Karpas-422 (cell line): ENCODE results near the gene GRK5.

- PRO-cap = no peak
- RAMPAGE, long total RNA = no peak
Measured at GRCh38 chr10:118778783-118779171, 24.0 kb upstream of the CACUL1 start.

GRCh38 chr10:118966649-118967169 lies 62.8 kb upstream of the NANOS1 start:
- PRO-cap = no peak
- RAMPAGE, long total RNA = no peak

- PRO-cap = no peak
- RAMPAGE, long total RNA = no peak
Measured at GRCh38 chr10:119066534-119066941, 14.1 kb downstream of the EIF3A start.

GRCh38 chr10:119207251-119208112 lies at the start of gene GRK5:
GRK5 (plus strand) TSS chr10:119207571.
- PRO-cap = bidirectional peak, plus-strand start at chr10:119207616, minus-strand start at chr10:119207326; unidirectional peak, plus-strand start at chr10:119207768
- RAMPAGE, long total RNA = no peak

DNA sequence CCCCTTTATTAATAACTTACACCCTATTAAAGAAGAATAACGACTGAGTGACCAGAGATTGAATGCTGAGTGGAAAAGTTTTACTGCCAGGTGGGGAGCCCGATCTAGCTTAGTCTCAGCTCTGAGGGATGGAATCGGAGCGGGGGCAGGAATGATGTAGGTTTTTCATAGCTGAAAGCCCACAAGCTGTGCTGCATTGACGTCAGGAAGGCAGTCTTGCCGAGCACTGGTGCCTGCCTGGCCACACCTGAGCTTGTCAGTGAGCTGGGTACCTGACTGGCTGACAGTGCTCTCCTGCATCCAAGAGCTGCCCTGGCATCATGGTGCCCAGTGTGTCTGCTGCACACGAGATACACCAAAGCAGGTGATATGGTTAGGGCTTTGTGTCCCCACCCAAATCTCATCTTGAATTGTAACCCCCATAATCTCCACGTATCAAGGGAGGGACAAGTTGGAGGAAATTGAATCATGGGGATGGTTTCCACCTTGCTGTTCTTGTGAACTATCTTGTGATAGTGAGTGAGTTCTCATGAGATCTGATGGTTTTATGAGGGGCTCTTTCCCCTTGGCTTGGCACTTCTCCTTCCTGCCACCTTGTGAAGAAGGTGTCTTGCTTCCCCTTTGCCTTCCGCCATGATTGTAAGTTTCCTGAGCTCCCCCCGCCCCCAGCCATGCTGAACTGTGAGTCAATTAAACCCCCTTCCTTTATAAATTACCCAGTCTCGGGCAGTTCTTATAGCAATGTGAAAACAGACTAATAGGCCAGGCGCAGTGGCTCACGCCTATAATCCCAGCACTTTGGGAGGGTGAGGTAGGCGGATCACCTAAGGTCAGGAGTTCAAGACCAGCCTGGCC lies 35.1 kb downstream of the GRK5 start:
- PRO-cap = no peak
- RAMPAGE, long total RNA = no peak

DNA sequence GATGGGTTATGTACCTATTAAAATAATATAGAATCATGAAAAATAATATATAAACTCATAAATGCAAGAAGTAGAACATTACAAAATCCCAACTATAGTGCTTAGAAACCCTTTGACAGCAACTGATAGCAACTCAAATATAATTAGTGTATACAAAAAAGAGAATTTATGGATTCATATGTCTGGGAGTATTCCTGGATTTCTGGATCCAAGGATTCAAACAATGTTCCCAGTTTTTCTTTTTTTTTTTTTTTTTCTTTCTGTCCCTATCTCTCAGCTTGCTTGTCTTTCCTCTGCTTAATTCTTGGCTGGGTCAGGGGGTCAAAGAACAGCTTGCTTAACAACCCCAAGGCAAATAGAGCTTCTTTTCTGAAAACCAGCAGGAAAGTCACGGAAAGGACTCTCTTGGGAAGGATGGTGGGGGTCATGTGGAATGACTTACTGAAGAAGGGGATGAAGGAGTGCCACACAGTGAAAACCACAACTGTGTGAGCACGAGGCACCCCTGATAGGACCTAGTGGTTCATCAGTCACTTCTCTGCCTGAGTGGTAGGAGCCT lies 36.0 kb downstream of the GRK5 start:
- PRO-cap = no peak
- RAMPAGE, long total RNA = no peak

DNA sequence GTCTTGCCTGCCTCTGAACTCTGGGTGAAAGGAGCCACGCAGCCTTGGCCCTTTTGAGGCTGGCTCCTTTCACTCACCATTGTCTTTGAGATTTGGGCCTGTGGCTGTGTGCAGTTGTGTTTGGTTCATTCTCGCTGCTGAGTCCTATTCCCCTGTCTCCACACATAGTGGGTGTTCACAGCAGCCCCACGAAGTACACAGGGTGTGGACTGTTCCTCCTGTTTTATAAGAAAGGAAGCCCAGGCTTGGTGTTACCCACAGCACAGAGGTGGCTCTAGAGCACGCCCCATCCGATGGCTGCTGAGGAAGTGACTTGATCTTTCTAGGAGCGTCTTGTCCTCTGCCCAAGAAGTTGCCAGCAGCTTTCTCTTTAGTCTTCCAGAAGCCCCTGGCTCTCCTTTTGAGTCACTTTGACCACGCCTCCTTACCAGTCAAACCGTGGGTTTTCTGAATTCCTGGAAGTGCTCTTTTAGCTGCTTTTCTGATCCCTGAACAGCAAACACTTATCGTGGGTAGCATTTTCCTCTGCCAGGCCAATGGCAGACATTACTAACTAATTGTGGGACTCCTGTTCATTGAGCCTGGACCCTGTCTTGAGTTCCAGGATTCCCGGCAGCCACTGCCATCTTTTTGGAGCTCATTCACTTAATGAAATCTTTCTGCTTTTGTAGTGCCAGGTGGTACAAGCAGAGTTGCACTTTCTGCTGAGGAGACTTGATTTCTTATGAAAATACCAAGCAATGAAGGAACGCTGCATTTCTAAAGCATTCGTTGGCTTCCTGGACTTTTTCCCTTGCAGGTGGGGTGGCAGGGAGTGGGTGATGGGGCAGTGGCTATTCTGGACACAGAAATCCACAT lies 94.1 kb downstream of the GRK5 start:
- PRO-cap = no peak
- RAMPAGE, long total RNA = no peak

- PRO-cap = no peak
- RAMPAGE, long total RNA = no peak
Measured at GRCh38 chr10:119377837-119378405, 164.6 kb downstream of the RGS10 start.

GRCh38 chr10:119542059-119542587 lies 396 bp downstream of the RGS10 start:
- PRO-cap = no peak
- RAMPAGE, long total RNA = no peak

DNA sequence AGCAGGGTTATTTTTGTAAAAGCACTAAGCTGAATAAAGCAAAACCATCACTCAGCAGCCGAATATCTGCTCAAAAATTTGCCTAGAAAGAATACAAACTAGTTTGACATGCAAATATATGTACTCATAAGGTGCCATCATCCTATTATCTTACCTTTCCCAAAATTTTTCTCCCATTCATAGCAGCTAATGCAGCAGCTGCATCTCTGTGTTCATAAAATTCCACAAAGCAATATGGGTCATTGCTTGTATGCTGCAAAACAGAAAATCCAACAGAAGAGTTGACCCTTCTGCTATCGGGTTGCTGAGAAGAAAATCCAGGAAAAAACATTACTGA lies 14.5 kb downstream of the TIAL1 start:
- PRO-cap = no peak
- RAMPAGE, long total RNA = no peak

DNA sequence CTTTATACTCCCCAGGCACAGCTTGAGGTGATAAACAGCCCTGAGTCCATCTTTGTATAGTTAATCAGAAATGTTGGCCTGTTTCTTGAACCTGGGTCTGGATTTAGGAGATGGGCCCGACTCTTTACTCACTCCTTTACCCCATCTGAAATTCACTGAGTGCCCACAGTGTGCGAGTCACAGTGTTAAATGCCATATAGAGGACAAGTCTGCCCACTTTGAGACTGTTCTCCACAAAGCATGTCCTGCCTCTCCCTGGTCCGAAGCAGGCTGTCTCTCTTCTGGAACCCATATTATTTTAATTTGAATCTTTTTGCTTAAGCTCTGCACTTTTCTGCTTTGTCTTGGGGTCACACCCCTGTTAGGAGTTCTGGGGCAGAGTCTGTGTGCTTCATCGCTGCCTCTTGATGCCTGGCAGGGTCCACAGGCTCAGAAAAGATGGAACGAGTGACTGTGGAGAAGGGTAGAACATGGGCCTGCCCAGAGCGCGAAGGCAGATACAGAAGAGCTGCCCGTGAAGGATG lies 5.9 kb downstream of the BAG3 start:
- PRO-cap = no peak
- RAMPAGE, long total RNA = no peak

GRCh38 chr10:119686277-119687175 lies 35.3 kb downstream of the BAG3 start:
- PRO-cap = no peak
- RAMPAGE, long total RNA = no peak

GRCh38 chr10:119705550-119705840 lies 20.4 kb upstream of the INPP5F start:
- PRO-cap = no peak
- RAMPAGE, long total RNA = no peak

GRCh38 chr10:120052919-120053668 lies 160.6 kb downstream of the SEC23IP start:
- PRO-cap = no peak
- RAMPAGE, long total RNA = no peak

- PRO-cap = no peak
- RAMPAGE, long total RNA = no peak
Measured at GRCh38 chr10:120906715-120907224, 55.6 kb downstream of the WDR11 start.

- PRO-cap = no peak
- RAMPAGE, long total RNA = no peak
Measured at GRCh38 chr10:120945872-120946435, 94.8 kb downstream of the WDR11 start.

DNA sequence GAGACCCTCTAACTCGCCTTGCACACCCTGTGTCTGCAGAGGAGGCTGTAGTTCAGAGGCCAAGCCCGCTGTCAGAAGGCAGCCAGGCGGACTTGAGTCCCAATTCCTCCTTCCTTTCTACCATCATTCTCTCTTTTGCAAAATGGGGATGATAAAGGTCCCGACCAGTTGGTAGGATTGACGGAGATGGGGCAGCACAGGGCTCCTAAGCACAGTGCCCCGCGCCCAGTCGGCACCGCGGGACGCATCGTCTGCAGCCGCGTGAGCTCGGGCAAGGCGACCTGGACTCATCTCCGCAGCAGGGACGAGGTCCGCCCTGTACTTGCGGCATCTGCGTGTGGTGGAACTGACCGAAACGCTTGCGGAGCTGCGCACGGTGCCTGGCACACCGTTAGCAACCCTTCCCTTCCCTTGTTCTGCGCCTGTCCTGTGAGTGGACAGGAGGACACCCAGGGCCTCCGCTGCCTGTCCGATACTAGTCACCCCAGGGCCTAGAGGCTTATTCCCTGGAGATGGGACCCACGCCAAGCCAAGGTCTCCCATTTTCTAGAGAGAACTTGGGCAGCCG lies 98.4 kb downstream of the WDR11 start:
- PRO-cap = no peak
- RAMPAGE, long total RNA = no peak

DNA sequence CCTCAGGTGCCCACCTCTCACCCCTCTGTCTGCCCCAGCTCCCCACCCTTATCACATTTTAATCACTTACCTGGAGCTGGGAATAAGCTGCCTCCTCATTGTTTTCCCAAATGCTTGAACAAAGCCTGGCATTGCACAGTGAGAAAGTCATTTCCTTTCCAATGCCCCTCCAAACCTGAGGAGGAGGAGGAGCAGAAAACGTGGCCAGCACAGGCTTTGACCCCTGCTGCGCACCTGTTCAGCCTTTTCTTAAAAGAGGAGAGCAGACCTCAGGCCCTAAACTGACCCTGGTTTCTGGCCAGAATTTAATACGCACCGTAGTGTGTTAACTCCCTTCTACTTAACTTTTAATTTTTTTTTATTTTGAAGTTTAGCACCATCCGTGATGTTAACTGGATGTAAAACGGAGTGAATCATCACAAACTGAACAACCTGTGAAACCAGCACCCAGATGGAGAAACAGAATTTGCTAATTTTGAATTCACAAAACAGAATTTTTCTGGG lies 129.5 kb downstream of the WDR11 start:
- PRO-cap = no peak
- RAMPAGE, long total RNA = no peak

GRCh38 chr10:120996505-120997181 lies 145.5 kb downstream of the WDR11 start:
- PRO-cap = no peak
- RAMPAGE, long total RNA = no peak

DNA sequence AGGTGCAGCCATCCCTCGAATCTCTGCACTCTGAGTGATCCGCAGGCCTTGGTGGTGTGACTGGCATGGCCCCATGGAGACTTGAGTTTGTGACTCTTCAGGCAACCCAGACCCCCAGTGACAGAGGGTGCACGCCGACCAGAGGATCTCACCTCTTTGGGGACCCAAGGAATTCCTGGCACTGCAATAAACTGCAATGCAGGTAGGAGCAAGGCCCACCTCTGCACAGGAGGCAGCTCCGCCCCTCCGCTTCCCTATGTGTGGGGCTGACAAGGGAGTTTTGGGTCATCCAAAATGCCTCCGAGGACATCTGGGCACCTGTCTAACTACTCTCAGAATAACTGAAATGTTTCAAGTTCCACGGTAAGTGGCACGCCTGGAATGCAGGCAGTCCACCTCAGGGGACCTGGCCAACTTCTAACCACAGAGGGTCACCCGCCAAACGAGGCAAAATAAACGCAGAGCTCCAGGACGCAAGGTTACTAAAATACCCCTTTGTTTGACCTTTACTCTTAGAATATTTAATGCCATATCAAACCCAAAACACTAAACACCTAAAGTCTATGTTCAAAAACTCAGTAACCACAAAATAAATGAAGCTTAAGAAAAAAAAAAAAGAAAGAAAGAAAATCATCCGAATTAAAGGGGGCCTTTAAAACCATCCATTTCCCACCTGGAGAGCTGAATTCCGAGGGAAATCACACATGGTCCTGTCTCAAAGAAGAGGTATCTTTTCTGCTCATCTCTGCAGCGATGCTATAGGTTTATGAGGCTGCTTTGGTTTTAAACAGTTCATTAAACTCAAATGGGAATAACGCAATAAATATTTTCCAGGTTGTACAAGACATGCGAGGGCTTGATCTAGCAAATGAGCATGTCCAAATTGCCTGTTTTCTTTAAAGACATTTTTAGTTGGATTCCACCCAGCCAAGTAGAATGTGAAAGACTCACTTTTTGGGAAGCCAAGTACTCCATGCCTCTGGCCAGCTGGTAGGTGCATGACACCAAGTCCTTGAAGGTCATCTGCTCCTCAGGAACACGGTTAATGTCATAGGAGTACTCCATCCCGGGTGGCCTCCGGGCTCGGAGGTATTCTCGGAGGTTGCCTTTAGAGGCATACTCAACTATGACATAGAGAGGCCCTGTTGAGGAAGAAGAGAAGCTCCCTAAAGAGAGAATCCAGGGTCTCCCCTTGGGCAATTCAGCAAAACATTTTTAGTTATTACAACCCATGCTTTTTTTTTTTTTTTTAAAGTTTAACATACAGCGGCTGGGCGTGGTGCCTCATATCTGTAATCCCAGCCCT lies 102.2 kb downstream of the FGFR2 start:
- PRO-cap = no peak
- RAMPAGE, long total RNA = no peak